Epithelial cell of prostate (primary cell): ENCODE measurements around the gene CGNL1.

- RRBS: no CpG with 5 or more reads among the region's 7 CpGs
Observed at GRCh38 chr15:52729938-52730750, 51.0 kb upstream of the ATOSA start.

- RRBS: 4% methylated on average over 9 of the region's 52 CpGs
Observed at GRCh38 chr15:52785326-52786058, 4.6 kb downstream of the ONECUT1 start.

- RRBS: 1% methylated on average over 17 of the region's 28 CpGs
Observed at GRCh38 chr15:52805124-52805562, 15.0 kb upstream of the ONECUT1 start.

DNA sequence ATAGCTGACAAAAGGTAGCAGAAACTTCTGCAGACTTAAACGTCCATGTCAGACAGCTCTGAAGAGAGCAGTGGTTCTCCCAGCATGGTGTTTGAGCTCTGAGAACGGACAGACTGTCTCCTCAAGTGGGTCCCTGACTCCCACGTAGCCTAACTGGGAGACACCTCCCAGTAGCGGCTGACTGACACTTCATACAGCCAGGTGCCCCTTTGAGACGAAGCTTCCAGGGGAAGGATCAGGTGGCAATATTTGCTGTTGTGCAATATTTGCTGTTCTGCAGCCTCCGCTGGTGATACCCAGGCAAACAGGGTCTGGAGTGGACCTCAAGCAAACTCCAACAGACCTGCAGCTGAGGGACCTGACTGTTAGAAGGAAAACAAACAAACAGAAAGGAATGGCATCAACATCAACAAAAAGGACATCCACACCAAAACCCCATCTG, 34.4 kb upstream of the ONECUT1 start:
- RRBS: no CpG with 5 or more reads among the region's 6 CpGs

DNA sequence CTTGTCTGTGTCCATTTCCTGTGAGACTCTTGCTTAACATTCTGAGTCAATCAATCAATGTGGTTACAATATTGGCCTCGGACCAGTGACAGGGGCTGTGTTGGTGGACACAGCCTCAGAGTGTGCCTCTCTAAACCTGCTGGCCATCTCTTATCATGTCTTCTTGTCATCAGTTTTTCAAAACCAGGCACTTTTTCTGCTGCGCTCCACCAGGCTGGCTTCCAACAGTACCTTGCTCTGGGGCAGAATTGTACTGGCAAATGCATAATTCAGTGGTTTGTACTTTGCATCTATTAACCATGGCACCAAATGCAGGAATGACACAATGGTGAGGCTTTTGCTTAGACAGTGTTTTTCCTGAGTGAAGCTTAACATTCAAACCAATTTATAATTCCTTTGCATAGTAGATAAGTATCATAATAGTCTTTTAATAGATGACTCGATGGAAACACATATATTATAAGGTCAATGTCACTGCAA, 320.9 kb downstream of the WDR72 start:
- RRBS: no CpG with 5 or more reads among the region's 3 CpGs

DNA sequence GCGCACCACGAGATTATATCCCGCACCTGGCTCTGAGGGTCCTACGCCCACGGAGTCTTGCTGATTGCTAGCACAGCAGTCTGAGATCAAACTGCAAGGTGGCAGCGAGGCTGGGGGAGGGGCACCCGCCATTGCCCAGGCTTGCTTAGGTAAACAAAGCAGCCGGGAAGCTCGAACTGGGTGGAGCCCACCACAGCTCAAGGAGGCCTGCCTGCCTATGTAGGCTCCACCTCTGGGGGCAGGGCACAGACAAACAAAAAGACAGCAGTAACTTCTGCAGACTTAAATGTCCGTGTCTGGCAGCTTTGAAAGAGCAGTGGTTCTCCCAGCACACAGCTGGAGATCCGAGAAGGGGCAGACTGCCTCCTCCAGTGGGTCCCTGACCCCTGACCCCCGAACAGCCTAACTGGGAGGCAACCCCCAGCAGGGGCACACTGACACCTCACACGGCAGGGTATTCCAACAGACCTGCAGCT, 132.4 kb downstream of the RSL24D1 start:
- RRBS: no CpG with 5 or more reads among the region's 13 CpGs

DNA sequence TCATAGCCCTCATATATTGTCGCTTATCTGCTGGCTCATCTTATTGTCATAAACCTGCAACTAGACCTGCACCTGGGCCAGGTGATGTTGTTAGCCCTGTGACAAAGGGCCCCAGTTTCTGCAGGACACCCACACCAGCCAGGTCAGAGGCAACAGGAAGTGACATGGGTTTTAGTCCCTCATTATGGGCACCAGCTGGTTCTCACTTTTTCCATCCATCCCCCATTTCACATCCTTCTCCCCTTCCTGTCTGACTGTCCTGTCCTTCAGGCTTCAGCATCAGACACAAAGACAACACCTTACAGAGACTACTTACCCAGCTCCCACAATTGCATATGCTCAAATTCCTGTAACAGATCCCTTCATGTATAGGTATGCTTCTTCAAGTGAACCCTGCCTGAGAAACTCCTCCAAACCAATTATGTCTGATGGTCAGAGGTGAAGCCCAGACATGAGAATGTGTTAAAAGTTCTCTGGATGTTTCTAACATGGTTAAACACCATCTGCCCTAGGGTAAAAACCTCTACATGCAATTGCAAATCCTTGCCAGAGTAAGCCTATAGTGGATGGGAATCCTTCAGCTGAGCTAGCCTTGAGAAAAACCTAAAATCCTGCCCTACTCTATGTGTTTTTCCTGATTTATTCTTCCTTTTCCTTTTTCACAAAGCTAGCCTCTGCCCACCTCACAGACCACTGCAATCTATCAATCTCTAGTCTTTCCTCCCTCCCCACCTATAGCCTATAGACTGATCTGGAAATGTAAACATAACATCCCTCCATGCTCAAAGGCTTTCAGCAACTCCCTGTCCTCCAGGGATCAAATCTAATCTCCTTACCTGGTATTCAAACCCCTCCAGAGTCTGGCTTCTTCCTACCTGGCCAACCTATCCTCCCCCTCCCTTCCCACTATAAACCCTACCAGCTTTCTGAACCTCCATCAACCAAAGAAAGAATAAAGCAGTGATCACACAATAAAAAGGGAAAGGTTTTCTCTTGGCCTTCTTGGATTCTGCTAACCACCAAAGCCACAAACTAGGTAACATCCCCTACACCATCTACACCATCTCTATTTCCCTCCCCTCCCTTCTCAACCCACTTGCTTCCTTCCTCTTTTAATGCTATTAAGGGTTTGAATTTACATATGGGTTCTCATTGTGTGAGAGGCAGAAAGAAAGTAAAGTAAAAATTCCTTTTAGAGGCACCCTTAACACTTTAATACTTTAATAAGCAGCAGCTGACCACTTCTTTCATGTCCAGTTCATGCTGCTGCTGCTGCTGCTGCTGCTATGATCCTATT, 25.4 kb upstream of the RSL24D1 start:
- RRBS: no CpG with 5 or more reads among the region's 1 CpG

GRCh38 chr15:55372655-55373200, 35.4 kb downstream of the CCPG1 start:
- RRBS: no CpG with 5 or more reads among the region's 2 CpGs

- RRBS: no CpG with 5 or more reads among the region's 3 CpGs
Observed at GRCh38 chr15:55385368-55385910, 22.7 kb downstream of the CCPG1 start.

DNA sequence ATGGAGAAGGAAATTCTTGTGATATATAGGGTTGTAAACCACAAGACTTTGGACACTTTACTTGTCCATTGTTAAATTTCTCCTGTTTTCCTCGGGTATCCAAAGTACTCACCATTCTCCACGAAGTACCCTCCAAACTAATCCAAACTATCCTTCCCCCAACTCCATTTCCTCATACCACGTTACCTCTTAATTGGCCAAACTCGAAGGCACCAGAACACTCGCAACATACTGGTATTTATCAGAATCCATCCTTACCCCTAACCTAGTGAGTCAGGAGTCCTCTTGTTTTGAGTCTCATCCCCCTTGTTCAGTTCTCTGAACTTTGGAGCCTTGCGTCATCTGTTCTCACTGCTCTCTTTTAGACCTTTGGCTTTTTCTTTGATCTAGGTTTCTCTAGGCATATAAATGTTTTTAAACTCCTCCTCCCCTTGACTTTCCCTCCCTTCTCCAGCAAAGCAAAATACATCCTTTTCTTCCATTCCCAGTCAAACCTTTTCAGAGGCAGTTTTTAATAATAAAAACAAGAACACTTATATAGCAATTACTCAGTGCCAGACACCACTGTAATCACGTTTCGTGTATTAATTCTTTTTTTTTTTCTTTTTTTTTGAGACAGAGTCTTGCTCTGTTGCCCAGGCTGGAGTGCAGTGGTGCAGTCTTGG, 40.9 kb downstream of the NEDD4 start:
- RRBS: no CpG with 5 or more reads among the region's 8 CpGs

- RRBS: no CpG with 5 or more reads among the region's 2 CpGs
Observed at GRCh38 chr15:56094833-56095683, 101.6 kb upstream of the NEDD4 start.

GRCh38 chr15:56933001-56933888, 14.8 kb downstream of the TCF12 start:
- RRBS: no CpG with 5 or more reads among the region's 2 CpGs

- RRBS: no CpG with 5 or more reads among the region's 5 CpGs
Observed at GRCh38 chr15:56992888-56993677, 74.6 kb downstream of the TCF12 start.

DNA sequence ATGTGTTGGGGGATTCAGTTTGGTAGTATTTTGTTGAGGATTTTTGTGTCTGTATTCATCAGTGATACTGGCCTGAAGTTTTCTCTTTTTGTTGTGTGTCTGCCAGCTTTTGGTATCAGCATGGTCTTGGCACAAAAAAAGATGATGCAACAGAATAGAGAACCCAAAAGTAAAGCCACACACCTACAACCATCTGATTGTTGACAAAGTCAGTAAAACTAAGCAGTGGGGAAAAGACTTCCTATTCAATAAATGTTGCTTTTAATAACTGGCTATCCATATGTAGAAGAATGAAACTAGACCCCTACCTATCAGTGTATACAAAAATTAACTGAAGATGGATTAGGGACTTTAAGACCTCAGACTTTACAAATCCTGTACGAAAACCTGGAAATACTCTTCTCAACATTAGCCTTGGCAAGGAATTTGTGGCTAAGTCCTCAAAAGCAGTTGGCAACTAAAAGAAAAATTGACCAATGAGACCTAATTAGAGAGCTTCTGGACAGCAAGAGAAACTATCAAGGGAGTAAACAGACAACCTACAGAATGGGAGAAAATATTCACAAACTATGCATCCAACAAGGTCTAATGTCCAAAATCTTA, 77.8 kb downstream of the TCF12 start:
- RRBS: no CpG with 5 or more reads among the region's 1 CpG

DNA sequence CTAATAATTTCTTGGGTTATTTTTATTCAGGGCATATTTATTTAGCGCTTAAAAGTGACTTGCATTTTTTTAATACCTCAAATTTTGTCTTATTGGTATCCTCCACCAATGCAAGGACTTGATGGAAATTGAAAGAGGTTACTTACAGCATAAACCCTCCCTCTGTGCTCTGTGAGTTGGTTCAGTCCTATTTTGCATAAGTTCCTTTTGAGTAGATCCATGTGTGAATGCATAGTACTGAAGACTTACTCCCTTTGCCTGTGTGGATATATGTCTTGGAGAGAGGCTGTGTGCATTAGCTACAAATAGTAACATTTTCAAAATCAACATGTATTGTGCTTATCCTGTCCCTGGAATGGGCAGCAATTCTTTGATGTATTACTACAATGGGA, 157.1 kb upstream of the CGNL1 start:
- RRBS: no CpG with 5 or more reads among the region's 1 CpG

DNA sequence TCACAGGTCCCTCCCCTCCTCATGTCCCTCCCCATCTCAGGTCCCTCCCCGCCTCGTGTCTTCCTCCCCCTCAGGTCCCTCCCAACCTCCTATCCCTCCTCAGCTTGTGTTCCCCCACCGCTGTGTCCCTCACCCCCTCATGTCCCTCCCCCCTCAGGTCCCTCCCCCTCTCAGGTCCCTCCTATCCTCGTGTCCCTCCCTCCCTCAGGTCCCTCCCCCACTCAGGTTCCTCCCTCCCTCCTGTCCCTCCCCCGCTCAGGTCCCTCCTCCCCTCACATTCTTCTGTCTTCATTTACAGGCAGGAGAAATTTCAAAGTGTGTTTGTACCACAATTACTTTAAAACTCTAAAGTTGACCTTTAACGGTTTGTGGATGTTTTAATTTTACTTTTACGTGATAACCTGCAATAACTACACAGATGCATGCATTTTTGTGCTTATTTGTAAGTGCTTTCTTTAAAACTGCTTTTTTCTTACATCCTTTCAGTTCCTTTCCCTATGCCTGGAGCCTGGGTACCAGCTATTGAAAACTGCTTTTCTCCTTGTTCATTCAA, 51.9 kb upstream of the CGNL1 start:
- RRBS: no CpG with 5 or more reads among the region's 7 CpGs

GRCh38 chr15:57376085-57376617, at the start of gene CGNL1:
Gene CGNL1 (plus strand): TSS chr15:57376505.
- RRBS: under 1% methylated on average over 29 of the region's 59 CpGs

- RRBS: no CpG with 5 or more reads among the region's 5 CpGs
Observed at GRCh38 chr15:57501825-57502553, 89.7 kb upstream of the MYZAP start.

DNA sequence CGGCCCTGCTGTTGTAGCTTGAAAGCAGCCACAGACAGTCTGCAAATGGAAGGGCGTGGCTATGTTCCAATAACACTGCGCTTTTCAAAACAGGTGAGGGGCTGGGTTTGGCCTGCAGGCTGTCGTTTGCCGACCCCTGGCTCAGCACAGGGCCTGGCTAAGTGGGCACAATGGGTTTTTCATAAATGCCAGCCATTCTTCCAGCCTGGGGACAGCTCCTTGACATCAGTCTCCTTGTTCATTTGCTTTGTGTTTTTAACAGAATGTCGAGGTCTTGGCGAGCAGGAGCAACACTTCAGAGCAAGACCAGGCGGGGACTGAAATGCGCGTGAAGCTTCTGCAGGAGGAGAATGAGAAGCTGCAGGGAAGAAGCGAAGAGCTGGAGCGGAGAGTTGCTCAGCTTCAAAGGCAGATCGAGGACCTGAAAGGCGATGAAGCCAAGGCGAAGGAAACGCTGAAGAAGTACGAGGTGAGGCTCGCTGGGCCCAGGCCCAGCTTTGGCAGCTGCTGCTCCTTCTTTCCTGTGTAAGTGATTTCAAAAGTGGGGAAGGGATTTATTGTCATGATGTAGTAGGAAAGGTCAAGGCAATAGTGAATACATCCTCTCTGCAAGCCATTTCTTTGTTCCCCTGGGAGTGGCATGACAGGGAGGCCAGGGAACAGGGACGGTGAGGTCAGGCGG, 75.0 kb upstream of the MYZAP start:
- RRBS: no CpG with 5 or more reads among the region's 20 CpGs

DNA sequence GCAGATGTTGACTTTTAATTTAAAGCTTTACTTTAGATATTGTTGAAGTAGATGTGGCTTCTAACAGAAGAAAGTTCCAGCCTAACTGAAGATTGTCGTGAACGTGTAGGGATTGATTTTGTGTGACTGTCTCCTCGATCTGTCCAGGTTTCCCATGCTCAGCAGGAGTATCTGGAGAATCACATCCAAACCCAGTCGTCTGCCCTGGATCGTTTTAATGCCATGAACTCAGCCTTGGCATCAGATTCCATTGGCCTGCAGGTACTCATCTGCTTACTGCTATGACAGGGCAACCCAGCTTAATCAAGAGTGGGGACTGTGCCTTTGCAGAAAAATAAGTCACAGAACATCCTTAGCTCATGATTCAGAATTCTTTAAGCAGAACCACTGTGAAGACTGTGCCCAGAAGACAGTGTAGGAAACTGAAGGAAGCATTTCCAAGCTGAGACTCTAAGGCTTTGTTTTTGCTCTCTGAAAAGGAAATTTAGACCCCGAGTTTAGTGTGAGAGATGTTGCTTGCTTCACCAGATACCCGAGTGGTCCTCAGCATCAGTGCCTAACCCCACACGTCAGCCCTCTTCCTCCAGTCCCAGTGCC, 34.0 kb downstream of the MYZAP start:
- RRBS: no CpG with 5 or more reads among the region's 8 CpGs